ENCODE measurements around the genes TAB3, FTHL17, DYNLT3 and RPGR.

DNA sequence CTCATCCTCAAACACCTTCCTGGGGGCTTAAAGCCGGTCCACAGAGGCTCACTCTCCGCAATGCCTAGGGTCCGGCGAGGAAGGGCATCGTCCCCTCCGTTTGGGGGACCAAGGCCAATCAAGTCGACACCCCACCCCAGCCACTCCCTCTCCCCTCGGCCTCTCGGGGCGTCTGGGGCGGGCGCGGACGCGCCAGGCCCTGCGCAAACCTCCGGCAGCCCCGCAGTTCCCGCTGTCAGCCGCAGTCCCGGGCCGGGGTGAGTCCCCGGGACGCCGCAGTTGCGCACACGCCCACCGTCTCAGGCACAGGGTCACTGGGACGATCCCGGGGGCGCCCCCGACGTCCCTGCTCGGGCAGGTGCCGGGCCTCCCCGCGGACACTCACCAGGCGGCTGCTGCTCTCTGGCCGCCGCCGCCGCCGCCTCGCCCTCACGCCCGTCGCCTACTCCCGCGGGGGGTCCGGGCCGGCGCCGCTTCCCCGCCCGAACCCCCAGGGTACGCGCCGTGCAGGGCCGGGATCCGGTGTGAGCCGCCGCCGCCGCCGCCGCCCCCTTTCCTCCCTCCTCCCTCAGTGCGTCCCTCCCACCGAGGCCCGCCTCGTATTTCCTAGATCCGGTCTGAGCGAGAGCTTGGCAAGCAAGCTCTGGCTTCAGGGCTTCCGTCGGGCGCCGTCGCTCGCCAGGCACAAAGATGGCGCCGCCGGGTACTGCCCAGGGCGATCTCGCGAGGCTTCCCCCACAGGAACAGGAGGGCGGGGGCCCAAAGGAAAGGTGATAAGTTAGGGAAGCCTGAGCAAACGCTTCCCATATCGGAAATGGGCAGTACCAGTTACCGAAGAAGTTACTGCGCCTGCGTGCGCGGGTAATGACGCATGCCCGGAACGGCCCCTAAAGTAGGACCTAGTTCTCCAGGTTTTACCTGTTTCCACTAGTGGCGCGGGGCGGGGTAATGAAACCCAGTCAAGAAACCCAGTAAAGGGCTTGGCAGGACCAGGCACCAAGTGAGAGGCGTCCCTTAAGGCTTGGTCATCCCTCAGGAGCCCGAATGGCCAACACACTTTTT, at the start of gene TAB3:
Gene TAB3, minus strand, starts transcription at position 526 of the 1,062 bp plus-strand sequence.
- PRO-cap = bidirectional peak, plus-strand start at position 806 of the sequence, minus-strand start at position 573 of the sequence
- RAMPAGE, long total RNA, 4 experiments = no peak in any of the 4 experiments

GRCh38 chrX:31071669-31071890, 261 bp downstream of the FTHL17 start:
- PRO-cap = no peak
- RAMPAGE, long total RNA, 4 experiments = no peak in any of the 4 experiments

GRCh38 chrX:31071931-31072326, at the start of gene FTHL17:
FTHL17 (minus strand) TSS chrX:31072041.
- PRO-cap = no peak
- RAMPAGE, long total RNA, 4 experiments = no peak in any of the 4 experiments

DNA sequence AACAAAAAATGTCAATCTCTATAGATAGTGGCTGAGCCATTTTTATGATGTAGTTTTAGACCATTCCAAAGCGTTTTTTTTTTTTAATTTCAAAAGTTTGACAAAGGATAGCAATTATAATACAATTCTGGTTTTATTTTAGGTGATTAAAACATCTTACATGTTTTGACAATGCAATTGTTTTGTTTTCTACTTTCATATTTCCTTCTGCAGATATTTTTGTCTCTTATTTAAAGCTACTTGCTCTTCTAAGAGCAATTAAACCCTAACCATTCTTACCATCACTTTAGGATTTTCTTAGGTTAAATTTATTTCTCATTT, 605.1 kb upstream of the FTHL17 start:
- PRO-cap = no peak
- RAMPAGE, long total RNA, 4 experiments = no peak in any of the 4 experiments

- PRO-cap = no peak
- RAMPAGE, long total RNA, 4 experiments = no peak in any of the 4 experiments
Measured at GRCh38 chrX:36958625-36959123, 49.5 kb upstream of the FAM47C start.

DNA sequence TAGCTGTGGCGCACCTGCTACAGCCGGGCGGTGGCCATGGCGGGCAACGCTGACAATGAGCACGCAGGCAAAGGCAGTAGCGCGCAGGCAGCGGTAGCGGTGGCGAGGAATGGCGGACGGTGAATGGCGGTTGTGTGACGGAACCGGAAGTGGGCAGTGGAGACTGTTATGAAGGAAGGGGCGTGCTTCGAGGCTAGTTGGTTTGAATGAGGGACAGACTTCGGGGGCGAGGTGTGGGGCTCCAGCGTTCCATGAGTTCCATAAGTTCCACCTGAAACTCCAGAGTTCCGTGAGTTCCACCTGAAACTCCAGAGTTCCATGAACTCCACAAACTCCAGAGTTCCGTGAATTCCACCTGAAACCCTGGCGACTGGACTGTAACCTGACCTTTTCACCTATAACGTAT, 70.2 kb downstream of the FAM47C start:
- PRO-cap = no peak
- RAMPAGE, long total RNA, 4 experiments = no peak in any of the 4 experiments

GRCh38 chrX:37349511-37350413, 598 bp downstream of the PRRG1 start:
- PRO-cap = unidirectional peak, minus-strand start at chrX:37350223
- RAMPAGE, long total RNA, 4 experiments = no peak in any of the 4 experiments

GRCh38 chrX:37846827-37847986, at the start of gene DYNLT3:
DYNLT3 (minus strand) TSS chrX:37847571.
- PRO-cap = unidirectional peak, plus-strand start at chrX:37847034; bidirectional peak, plus-strand start at chrX:37847681, minus-strand start at chrX:37847571
- RAMPAGE, long total RNA, 4 experiments = start-site peak on the minus strand in 4 of 4 experiments, at chrX:37847518-37847578 at its widest, 774 to 1,697 reads per replicate

- PRO-cap = no peak
- RAMPAGE, long total RNA, 4 experiments = no peak in any of the 4 experiments
Measured at GRCh38 chrX:38171783-38172304, 48.8 kb downstream of the SRPX start.

DNA sequence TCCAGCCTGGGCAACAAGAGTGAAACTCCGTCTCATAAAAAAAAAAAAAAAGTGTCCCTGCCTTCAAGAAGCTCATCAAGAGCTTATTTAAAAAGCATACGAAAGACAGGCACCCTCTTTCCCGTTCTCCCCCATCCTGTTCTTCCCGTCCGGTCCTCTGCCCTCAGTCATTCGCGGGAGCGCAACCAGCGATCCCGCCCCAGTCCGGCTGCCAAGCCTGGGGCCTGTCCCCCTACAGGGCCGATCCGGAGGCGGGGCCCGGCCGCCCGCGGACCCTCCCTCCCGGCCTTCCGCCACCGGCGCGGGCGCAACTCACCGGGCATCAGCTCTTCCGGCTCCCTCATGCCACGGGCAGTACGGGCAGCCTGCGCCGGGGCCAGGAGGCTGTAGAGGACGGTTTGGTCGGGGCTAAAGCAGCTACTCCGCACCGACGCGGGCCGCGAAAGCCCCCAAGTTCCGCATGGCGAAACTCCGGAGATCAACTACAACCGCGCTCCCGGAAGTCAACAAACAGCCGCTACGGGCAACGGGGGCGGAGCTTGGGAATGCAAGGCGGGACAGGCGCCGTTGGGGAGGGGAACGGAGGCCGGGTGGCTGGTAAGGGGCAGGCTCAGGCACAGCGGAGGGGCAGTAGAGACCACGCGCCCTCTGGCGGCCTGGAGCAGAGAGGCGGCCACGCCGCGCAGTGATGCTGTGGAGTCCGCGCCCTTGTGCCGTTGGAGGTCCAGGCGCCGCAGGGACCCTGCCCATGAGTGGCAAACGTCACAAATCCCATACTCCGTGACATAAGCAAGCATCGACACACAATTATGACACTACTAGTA, at the start of gene RPGR:
Gene RPGR, minus strand, starts transcription at position 486 of the 824 bp plus-strand sequence.
- PRO-cap = bidirectional peak, plus-strand start at position 296 of the sequence, minus-strand start at position 206 of the sequence; bidirectional peak, plus-strand start at position 664 of the sequence, minus-strand start at position 451 of the sequence
- RAMPAGE, long total RNA, 4 experiments = start-site peak on the minus strand in 3 of 4 experiments, centred at positions 469 to 485 of the sequence, 54 to 91 reads per replicate

- PRO-cap = no peak
- RAMPAGE, long total RNA, 4 experiments = no peak in any of the 4 experiments
Measured at GRCh38 chrX:38878491-38878953, 77.3 kb downstream of the MID1IP1 start.

DNA sequence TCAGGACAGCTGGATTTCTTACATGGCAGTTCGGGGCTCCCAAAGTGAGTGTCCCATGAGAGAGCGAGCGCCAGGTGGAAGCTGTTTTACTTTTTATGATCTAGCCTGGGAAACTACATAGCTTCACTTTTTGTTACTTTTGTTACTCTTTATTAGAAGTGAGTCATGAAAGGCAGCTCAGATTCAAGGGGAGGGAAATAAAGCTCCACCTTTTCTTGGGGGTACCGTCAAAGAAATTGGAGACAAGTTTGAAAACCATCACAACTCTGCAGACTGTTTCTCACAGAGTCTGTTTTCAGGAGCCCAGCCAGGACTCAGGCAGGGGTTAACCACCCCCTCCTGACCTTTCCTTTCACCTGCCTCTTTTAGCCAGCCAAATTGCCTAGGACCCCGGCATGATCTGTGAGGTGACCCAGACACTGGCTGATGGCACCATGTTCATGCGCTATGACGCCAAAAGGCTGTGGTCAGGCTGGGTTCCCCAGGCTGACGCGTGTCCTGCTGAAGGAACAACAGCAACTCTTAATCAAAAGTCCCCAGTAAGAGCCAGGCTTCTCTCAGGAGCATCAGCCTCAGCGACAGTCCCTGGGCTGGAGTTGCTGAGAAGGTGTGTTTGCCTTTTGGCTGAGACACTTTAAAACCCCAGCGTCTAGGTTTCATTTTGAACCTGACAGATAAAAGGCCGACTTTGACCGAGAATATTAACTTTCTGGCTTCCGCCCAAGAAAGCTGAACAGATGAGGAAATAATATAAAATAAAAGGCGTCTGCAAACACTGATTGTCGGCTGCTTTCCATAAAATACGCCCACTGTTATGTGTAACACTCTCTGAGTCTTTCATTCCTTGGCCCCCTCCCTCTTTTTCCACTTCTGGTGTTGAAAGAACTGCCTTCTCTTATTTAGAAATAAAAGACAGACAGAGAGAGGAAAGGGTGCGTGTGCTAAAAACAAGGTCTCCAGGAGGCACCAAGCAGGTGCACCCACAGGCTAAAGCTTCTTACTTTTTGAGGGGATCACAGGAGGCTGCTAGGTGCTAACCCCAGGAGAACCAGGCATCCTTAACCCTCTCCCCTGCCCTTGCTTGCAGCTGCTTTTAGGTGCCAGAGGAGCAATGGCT, 373.5 kb downstream of the MID1IP1 start:
- PRO-cap = unidirectional peak, plus-strand start at position 539 of the sequence
- RAMPAGE, long total RNA, 4 experiments = no peak in any of the 4 experiments

- PRO-cap = no peak
- RAMPAGE, long total RNA, 4 experiments = no peak in any of the 4 experiments
Measured at GRCh38 chrX:39534125-39534435, 563.7 kb downstream of the BCOR start.

GRCh38 chrX:39613333-39614460, 484.1 kb downstream of the BCOR start:
- PRO-cap = no peak
- RAMPAGE, long total RNA, 4 experiments = no peak in any of the 4 experiments

GRCh38 chrX:39732843-39733287, 364.9 kb downstream of the BCOR start:
- PRO-cap = no peak
- RAMPAGE, long total RNA, 4 experiments = no peak in any of the 4 experiments

GRCh38 chrX:40012391-40012721, 85.4 kb downstream of the BCOR start:
- PRO-cap = bidirectional peak, plus-strand start at chrX:40012463, minus-strand start at chrX:40012523
- RAMPAGE, long total RNA, 4 experiments = no peak in any of the 4 experiments

DNA sequence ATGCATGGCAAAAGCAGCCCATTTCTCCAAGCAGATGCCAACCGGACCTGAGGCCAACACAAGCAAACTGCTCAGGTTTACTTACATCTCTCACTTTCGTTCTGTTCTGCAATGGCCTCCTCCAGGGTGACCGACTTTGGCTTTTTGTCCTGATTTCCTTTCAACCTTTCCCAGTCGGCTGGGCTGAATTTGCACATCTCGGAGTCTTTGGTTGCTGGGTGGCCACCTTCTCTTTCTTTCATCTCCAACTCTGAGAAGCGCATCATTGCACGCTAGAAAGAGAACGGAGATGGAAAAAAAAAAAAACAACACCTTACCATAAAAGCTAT, 26.9 kb downstream of the BCOR start:
- PRO-cap = no peak
- RAMPAGE, long total RNA, 4 experiments = no peak in any of the 4 experiments

GRCh38 chrX:40072340-40072780, 25.4 kb downstream of the BCOR start:
- PRO-cap = no peak
- RAMPAGE, long total RNA, 4 experiments = start-site peak on the minus strand in 1 of 4 experiments, at chrX:40072645-40072795 at its widest, 5 reads per replicate

DNA sequence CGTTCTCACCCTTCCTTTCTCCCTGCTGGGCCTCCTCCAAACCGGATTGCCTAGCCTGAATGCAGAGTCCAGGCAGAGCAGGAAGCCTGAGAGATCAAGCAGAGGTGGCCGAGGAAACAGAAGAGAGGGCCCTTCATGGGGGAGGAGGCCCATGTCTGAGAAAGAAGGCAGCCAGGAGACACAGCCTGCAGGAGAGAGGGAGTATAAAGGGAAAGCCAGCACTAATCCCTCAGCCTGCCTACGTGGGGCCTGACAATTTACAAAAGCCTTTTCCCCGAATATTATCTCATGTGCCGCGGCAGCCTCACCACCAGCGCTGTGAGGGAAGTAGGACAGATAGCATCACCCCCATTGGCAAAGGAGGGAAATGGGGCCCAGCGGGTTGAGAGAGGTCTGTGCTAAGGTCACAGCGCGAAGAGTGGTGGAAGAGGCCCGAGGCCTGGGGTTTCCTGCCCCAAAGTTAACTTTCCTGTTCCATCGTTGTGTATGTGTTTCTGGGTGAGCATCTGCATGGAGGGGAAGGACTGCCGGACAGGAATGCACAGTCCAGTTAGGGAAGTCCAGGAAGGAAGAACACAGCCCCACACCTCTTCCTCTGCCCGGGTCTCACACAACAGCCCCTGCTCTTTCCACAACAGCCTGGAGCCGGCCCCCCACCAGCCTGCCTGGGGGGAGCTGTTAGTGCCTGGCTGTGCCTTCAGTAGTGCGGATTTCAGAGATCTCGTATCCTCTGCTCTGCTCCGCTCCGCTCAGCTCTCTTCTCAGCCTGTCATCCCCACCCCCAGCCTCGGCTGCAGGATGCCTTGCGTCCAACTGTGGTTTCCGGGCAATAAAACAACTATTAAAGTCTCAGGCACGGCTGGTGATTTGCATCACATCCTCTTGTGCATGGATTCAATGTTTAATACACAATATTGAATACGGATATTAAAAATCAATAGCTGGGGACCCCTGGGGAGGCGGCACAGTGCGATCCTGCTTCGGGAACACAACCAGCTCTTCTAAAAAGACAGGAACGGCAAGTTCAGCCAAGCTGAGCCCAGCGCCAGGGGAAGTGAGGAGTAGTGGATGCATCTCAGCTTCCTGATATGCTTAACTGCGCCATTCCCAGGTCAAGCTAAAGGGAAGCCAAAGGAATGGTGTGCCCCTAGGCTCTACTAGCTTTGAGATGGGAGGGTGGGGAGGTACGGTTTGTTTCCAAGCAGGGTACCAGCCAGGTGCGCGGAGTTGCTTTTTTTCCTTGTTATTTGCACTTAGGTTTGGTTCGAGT, 51.1 kb upstream of the BCOR start:
- PRO-cap = no peak
- RAMPAGE, long total RNA, 4 experiments = no peak in any of the 4 experiments

- PRO-cap = no peak
- RAMPAGE, long total RNA, 4 experiments = no peak in any of the 4 experiments
Measured at GRCh38 chrX:40175136-40175412, 77.3 kb upstream of the BCOR start.

Measured in gastroesophageal sphincter (tissue), 4 donors.